Bronchus (tissue), 1 donor: ENCODE results near the genes GEMIN8 and VEGFD.

DNA sequence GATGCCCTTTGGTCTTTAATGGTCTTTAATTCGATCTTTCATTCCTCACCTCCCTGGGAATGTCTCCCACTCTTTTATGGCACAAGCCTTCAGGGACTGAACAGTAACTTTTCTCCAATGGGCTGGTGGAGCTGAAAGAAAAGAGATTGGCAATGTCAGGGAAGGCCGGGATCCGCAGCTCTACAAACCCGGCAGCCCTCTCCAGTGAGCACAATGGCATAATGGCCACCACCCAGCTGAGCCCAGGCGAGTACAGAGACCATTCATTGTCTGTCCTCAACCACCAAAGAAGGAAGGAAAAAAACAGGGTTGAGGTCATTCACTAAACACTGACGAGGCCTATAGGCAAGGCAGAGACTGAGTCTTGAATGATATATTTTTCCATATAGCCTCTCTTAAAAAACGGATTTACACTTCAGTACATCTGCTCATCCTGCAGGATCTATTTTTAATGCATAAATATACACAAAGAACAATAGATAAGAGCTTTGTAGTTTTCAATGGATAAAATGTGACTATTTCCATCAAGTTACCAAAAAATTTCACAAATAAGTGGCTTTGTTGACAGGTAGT, 3.5 kb downstream of the GEMIN8 start:
- PRO-cap = no peak

DNA sequence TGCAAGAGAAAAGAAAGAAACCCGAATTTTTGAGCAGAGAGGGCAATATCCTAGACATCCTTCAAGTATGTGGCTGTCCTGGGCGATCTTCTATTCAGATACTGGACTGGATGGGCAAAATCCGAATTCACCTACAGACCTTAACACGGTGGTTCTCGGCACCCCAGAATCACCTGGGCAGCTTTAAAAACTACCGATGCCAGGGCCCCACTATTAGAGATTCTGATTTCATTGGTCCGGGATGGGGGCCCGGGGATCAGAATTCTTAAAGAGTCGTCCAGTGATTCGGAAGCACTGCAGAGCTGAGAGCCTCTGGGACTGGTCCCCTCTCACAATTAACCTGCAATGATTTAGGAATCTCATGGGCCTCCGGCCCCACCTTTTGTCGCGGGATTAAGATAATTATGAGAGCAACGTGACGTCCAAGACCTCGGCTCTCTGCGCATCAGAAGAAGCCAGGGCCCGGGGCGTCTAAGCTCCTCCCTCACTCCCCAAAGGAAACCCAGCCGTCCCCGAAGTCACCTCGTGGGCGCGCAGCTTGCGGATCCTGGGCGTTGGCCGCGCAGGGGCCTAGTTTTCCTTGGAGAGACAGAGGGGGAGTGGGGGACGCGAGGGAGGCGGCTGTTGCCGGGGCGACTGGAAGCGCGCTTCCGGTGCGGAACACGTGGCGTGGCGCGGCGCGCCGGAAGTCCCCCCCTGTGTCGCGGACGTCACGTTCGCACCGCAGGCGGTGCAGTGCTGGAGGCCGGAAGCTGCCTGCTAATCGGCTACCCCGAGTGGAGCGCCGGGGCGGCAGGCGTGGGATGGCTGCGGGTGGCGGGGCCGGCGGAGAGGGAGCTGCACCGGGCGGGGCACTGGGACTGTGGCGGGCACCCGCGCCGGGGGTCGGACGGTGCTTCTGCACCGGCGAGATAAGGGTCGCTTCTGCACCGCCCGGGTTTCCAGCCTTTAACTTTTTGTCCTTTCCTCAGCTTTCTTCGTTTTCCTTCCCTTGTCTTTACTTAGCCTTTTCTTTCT, at the start of gene GEMIN8:
Gene GEMIN8 (minus strand): TSS at position 638 of the 1,017 bp plus-strand sequence.
- PRO-cap = bidirectional peak, plus-strand start at position 283 of the sequence, minus-strand start at position 185 of the sequence; bidirectional peak, plus-strand start at position 769 of the sequence, minus-strand start at position 549 of the sequence

DNA sequence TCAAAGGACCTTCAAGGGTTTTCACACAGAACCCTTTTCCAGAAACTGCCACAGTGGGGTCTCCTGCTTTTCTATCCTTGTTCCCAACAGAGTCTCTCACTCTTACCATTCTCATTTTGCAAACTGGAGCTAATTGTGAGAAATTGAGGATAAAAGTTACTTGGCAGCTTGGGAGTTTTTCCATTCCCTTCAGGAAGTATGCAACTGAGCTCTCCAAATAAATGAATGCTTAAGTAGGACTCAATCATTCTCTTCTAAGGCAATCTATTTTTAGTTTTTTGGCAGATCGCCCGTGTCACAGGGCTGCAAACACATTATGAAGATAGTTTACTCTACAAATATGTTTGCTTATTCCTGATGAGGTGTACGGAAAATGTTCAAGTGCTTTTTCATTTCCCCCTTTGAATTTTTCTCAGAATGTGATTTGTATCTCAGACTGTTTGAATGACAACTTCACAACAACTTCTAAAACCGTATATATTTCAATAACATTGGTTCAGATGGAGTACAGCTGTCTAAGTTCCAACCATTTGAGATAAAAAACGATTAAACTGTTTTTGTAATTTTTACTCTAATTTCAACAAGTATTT, 5.3 kb downstream of the ASB11 start:
- PRO-cap = no peak

DNA sequence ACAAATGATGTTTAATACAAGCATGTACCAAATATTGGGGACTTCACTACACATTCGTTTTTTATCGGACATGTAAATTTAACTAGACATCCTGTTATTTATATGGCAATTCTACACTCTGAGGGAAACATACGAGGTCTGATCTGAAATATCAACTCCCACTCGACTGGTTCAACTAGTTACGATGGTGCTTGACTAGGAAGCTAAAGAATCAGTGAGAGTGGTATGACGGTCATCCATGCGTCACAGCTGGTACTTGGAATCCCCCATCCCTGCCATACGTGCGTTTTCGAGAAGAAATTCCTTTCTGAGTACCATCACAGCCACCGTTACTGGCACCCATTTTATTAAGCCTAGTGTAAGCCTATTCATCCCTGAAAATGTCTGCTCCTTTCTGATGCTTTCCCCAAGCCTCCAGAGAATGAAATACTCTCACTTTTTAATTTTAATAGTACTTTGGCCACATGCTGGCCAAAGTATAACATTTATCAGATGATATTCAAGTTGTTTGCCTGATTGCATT, 701 bp upstream of the PIGA start:
- PRO-cap = bidirectional peak, plus-strand start at position 286 of the sequence, minus-strand start at position 168 of the sequence

GRCh38 chrX:15384313-15384593, at the start of gene VEGFD:
Gene VEGFD, minus strand, starts transcription at chrX:15384413.
- PRO-cap = no peak

DNA sequence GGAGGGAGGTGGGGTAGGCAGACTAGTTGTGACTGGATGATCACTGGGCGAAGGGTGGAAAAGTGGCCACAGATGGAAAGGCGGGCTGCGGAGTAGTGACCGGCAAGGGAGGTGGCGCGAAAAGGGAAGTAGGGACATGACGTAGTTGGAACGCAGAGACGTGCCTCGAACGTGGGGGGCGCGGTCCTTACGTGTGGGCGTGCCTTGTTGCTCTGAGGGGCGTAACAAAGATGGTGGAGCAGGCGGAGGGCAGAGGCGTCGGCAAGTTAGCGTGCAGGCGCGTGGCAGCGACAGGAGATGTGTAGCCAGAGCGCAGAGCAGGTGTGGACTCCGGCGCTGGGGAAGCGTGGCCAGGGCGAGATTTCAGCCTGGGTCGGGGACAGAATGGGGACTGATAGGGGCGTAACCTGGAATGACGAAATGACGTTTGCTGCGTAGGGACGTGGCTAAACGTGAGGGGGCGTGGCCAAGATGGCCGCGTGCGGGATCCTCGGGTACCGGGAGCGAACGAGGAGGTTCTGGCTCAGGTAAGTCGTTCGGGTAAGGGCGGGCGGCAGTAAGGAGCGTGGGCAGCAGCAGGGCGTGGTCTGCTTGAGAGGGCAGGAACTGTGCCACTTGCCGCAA, 10.8 kb upstream of the CLTRN start:
- PRO-cap = bidirectional peak, plus-strand start at position 227 of the sequence, minus-strand start at position 113 of the sequence; bidirectional peak, plus-strand start at position 453 of the sequence, minus-strand start at position 386 of the sequence

- PRO-cap = no peak
Measured at GRCh38 chrX:15738404-15739122, 493 bp downstream of the CA5B start.

DNA sequence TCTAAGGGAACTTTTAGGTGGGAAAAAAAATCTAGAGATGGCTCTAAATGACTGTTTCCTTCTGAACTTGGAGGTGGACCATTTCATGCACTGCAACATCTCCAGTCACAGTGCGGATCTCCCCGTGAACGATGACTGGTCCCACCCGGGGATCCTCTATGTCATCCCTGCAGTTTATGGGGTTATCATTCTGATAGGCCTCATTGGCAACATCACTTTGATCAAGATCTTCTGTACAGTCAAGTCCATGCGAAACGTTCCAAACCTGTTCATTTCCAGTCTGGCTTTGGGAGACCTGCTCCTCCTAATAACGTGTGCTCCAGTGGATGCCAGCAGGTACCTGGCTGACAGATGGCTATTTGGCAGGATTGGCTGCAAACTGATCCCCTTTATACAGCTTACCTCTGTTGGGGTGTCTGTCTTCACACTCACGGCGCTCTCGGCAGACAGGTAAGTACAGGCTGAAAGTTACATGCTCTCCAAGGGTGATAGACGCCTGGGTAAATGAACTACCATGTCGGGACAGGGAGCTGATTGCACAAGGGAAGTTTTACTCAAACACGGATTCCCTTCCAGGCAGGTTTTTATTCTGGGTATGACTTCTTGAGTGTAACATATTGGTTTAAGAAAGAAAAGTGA, 671 bp downstream of the GRPR start:
- PRO-cap = no peak

DNA sequence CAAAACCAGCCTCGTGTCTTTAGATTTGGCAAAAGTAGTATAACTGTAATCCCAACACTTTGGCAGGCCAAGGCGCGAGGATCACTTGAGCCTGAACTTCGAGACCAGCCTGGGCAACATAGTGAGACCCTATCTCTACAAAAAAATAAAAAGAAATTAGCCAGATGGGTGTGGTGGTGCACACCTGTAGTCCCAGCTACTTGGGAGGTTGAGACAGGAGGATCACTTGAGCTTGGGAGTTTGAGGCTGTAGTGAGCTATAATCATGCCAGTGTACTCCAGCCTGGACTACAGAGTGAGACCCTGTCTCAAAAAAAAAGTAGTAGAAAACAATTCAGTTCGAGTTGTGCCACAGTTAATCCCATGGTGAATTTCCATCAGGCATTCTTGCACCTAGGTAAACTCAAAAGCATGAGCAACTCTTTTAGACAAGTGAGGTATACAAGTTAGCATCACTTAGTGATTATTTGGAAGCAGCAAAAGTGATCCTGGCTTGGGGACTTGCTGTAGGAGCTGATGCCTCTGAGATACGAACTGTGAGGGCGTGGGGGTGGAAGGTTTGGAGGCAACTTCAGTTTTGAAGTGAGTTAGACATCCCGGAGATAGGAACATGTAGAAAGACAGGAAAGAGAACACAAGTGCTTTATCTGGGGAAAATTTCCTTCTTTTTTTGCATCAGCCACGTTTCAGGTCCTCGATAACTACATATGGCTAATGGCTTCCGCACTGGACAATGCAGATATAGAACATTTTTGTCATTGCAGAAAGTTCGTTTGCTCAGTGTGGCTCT, 17.9 kb downstream of the SYAP1 start:
- PRO-cap = no peak

DNA sequence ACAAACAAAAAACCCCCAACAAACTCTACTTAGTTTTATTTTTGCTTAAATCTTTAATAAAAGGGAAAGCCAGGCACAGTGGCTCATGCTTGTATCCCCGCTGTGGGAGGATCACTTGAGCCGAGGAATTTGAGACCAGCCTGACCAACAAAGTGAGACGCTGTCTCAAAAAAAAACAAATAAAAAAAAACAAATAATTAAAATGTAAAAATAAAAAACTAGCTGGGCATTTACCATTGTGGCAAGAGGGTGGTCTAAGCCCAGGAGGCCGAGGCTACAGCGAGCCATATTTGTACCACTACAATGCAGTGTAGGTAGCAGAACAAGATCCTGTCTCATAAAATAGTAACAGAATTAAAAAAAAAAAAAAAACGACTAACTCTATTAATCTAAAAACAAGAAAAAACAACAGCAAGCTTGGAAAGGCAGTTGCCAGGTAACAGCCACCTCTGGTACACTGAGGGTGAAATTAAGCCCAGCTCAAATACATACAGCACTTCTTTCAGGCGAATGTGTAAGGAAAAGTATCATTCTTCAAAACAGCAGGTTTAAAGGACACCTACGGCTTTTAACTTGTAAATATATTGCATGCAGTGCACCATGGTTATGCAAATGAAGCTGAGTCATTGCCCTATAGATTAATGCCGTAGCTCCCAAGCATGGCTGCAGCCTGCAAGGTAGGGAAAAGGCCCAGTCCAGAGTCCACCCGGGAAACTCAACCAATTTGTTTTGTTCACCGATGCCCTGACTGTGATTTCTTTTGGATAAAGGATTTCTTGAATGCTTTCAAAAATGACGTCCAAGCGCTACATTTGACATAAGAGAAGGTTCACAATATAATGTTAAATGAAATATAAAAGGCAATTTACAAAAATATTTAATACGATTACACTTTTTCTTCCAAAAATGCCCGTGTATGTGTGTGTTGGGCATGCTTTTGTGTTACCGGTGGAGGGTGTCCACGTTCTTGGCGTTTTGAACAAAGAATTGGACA, 14.5 kb upstream of the TXLNG start:
- PRO-cap = no peak

DNA sequence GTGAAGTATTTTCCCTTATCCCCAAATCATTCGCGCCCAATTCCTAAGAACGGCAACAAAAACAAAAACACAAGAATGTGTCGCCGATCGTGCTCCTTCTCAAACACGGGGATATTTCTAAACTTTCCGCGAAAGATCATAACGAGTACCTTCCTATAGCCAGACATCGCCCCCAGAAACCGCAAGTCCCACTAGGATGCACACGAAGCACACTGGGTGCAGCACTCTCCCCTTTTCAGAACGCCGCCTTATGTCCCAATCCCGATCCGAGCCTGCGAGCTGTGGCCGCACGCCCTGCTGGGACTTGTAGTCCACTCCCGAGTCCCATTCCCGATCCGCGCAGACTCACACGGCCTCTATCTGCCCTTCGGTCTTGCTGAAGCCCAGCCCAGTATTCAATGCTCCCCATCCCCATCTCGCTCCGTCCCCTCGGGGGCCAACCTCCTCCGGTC, 319 bp upstream of the TXLNG start:
- PRO-cap = bidirectional peak, plus-strand start outside the sequence, minus-strand start at position 250 of the sequence

- PRO-cap = bidirectional peak, plus-strand start at chrX:16882896, minus-strand start at chrX:16882790
Measured at GRCh38 chrX:16882616-16883306, 12.6 kb upstream of the RBBP7 start.

- PRO-cap = no peak
Measured at GRCh38 chrX:17379674-17380264, 4.8 kb downstream of the NHS start.

GRCh38 chrX:17567180-17567957, 169.9 kb upstream of the SCML1 start:
- PRO-cap = no peak

GRCh38 chrX:17587231-17587537, 150.1 kb upstream of the SCML1 start:
- PRO-cap = no peak

GRCh38 chrX:17856788-17857568, 4.1 kb downstream of the RAI2 start:
- PRO-cap = no peak

GRCh38 chrX:18587812-18588127, 84.1 kb downstream of the RS1 start:
- PRO-cap = no peak

DNA sequence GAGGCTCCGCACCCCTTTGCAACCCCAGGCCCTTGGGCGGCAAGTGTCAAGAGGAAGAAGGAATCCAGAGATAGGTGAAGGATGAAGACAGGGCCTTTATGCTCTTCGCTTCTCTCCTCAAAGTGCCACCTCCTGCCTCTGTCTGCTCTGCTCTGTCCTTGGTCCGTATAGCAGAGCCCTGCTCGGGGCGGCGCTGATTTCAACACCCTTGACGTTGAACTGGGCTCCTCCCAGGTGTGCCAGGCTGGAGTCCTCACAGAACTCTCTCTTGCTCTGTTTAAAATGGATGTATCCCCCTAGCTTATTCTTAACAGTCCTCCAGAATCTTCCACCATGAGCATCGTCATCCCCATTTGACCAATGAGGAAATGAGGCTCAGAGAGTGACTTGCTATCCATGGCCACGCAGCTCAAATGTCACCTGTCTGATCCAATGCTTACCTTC, 99.8 kb downstream of the PHKA2 start:
- PRO-cap = bidirectional peak, plus-strand start at position 233 of the sequence, minus-strand start at position 144 of the sequence

DNA sequence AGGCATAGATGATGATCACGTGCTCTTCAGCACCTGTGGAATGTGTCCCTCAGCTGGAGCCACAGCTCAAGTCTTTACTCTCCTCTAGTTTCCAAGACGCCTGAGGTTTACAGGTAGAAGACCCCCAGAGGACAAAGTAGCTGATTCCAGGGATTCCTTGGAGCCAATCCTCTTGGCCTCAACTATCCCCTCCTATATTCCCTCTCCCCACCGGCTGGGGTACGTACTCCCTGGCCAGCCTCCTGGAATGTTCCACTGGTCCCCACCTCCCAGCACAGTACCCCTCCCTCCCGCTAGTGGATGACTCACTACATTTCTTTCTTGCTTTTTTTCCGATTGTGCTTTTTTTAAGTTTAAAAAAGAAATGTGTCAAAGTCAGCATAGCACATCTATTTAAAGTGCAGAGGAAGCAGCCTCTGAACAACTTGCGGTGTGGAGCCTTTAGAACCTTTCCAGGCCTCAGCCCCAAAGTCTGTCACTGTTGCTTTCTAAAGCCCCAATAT, 98.4 kb downstream of the PHKA2 start:
- PRO-cap = no peak

DNA sequence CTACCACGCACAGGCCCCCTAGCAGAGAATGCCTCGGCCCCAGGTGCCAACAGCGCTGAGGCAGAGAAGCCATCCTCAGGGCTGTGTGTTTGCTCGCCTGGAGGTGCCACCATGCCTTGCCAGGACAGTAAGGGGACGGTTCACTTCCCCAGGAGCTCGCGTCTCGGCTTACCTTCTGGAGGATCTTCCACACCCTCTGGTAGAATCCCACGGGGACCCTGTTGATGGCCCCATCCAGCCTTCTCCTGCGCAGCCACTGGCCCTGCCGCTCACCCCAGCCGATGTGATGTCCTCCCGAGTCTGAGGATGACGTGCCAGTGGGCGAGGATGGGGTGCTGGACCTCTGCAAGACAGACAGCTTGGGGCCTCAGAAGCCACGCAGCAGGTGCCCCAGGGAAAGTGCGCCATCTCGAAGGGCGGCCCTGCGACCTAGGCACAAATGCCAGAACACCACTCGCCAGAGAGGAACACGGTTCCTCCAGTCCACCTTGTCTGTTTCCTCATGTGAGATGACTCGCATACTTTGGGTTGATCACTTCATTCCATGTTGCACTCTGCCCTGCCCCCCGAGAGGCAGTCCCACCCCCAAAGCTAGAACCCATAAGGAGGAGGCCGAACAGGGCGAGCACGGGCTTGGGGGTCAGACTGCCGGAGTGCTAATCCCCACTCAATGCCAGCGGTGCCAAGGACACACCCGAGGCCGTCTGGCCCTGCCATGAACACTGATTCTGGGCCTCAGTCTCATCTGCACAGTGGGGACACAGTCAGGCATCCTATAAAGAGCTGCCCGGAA, 86.7 kb downstream of the PHKA2 start:
- PRO-cap = no peak